Cardiac atrium fibroblast (primary cell): ENCODE measurements around the gene UTP6.

- RAMPAGE, long total RNA = no peak
These were observed 3.8 kb upstream of the TMIGD1 start for GRCh38 chr17:30337547-30338114.

GRCh38 chr17:30344065-30345404, 10.7 kb upstream of the TMIGD1 start:
- RAMPAGE, long total RNA = no peak

- RAMPAGE, long total RNA = no peak
These were observed 11.8 kb upstream of the TMIGD1 start for GRCh38 chr17:30345487-30346190.

- RAMPAGE, long total RNA = no peak
These were observed 10.3 kb upstream of the GOSR1 start for GRCh38 chr17:30466851-30467294.

DNA sequence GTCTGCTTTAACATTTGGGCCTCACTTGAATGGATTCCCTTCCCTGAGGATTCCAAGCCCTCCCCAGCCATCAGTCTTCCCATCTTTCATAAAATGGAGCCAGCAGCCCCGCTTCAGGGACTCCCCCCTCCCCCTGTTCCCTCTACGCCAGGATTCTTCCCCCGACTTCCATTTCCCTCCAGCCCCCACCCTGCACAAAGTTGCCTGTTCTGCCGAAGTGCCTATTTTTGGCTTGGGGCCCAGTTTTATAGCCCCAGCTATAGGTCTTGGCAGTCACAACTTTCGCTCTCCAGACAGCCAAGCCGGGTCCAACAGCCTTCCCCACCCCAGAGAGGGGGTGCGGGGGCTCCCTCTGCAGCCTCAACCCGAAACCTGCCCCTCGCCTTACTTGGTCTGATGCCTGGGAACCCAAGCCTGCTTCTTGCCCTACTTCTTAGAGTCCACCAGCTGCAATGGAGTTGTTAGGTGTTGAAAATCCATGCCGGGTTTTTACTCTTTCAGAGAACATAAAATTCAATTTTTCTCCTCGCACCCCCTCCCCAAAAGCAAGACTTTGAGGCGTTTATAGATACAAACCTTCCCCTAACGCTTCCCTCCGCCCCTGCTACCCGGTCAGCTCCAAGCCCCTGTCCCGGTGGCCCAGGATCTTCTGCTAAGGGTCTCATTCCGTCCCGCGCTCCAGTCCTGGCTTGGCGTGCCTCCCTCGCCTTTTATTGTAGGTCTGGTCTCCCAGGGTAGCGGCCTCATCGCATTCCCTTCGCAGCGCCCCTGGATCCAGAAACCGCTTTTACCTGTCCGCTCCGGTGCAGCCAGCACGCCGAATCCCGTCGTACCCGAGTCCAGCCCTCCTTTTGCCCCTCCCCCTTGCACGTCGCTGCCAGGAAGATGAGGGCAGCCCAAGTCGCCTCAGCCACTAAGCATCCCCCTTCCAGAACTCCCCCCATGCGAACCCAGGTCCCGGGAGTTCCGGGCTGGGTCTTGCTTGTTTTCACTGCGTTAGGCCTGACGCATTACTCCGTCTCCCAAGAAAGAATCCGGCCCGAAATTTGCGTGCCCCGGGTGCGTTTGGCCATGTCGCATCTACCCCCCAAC, 116.6 kb downstream of the CRLF3 start:
- RAMPAGE, long total RNA = no peak

DNA sequence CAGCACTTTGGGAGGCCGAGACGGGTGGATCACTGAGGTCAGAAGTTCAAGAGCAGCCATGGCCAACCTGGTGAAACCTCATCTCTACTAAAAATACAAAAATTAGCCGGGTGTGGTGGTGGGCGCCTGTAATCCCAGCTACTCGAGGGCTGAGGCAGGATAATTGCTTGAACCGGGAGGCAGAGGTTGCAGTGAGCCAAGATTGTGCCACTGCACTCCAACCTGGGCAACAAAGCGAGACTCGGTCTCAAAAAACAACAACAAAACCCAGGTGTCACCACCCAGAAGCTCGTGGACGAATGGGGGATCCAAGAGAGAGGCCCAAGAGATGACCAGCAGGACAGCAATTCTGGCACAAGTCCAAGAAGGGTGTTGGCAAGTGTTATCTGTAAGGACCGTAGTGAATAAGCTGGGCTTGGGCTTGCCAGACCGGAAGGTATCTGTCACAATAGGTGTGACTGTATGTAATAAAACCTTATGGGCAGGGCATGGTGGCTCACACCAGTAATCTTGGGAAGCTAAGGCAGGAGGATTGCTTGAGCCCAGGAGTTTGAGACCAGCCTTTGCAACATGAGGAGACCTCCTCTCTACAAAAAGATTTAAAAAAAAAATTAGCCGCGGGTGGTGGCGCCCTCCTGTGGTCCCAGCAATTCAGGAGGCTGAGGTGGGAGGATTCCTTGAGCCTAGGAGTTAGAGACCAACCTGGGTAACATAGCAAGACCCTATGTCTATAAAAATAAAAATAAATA, 1.2 kb upstream of the CRLF3 start:
- RAMPAGE, long total RNA = no peak

DNA sequence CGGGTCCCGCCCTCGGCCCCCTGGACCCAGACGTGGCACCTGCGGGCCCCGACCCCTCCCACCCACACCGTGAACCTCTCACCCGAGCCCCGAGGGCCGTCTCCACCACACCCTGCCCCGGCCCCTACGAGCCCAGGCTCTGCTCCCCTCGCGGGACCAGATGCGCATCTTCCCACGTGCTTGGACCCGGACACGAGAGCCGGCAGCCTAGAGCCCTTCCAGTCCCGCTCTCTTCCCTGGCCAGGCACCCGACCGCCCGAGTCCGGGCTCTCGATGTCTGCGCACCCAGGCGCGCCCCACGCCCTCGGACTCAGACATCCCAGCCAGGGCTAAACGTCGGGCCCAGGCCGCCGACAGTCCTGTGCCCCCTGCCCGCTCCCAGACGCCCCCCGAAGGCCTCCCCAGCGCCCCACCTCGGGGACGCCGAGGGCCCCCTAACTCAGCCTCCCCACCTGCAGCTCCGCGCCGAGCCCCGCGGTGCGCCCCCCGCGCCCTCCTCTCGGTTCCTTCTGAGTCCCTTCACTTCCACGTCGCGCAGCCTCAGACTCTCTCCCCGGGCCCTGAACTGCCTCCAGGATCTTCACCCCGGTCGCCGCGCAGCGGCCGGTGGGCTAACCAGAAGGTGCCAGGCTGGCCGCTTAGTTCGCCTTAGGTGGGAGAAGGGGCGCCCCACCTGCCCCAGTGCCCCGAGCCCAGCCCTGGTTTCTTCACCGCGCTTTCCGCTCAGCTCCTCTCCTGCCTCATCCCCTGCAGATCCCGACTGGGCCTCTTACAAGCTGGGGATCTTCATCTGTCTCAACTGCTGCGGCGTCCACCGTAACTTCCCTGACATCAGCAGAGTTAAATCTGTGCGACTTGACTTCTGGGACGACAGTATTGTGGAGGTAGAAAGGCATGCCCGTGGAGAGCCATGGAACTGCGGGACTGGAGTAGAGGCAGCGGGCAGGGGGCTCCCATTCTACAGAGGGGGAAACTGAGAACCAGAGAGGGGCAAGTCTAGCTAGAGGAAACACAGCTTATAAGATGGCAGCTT, 758 bp downstream of the ADAP2 start:
- RAMPAGE, long total RNA = no peak

DNA sequence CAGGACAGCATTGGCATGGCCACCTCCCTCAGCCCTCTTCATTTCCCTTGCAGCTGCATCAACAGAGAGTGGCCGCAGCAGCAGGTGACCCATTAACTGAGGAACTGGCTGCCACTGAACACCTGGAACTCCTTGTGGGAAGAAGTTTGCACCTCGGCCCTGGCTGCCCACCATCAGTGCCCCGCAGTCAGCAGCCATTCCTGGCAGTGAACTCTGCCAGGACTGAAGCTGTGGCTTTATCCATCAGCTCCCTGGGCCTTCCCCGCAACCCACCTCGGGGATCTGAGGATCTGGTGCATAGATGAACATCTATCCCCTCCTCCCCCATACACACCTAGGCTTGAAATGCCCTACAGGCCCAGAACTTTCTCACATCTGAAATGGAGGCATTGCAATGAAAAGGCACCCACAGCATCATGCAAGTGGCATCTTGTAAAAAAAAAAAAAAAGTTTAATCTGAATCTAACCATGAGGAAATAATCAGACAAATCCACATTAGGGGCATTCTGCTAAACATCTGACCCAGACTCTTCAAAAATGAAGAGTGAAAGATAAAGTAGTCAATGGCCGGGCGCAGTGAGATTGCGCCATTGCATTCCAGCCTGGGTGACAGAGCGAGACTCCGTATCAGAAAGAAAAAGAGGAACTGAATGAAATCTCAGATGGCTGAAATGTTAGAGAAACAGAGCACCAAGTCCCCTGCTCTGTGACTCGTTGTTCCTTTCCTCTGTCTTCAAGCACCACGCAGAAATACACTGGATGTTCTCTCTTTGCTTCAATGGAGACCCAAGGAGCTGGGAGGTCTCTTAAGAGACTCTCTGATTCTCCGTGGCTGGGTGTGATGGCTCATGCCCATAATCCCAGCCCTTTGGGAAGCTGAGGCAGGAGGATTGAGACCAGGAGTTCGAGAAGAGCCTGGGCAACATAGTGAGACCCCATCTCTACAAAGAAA, 12.8 kb upstream of the RNF135 start:
- RAMPAGE, long total RNA = no peak

DNA sequence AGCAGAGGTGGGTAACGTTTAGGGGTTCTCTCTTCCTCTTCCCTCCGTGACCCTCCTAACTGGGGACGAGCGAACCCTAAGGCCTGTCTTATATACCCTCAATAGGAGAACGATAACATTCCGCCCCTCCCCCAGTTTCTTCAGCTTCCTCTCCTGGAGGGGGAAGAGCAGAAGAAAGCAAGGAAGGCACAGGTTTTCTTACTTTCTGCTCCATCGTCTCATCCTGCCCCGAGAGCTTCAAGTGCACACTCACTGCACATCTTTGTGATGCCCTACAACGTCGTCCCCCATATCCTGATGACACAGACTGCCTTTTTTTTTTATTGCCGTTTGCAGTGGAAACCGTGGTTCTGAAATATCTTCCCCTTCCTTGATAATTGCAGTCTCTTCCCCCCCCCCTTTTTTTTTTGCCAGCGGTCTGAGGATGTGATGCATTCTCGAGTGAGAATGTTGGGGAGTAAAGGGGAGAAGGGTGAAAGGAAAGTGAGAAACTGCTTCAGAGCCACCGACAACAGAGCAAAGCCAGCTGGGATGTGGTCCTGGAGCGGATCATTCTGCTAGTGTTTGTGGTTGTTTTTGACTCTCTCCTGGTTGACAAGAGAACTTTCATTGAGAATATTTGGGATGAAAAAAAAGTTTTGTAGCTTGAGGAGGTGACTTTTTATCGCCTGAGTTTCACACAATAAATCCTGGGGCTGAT, 1.1 kb downstream of the NF1 start:
- RAMPAGE, long total RNA = no peak

DNA sequence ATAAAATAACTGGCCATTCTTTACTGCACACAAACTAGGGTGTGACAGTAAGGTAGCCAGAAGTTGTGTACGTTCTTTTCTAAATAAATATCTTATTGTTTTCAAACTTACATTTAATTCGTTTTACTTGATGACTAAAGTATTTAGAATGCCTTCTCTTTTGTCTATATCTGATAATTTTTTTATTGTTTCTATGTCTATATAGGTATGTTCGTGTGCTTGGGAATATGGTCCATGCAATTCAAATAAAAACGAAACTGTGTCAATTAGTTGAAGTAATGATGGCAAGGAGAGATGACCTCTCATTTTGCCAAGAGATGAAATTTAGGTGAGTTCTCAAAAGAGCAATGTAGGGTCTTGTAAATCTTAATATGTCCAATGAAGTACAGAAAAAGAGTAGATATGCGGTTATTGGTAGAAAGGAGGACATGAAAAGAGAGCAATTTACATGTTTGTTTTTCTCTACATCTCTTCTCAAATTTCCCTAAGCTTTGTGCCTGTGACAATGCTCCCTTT, 66.9 kb downstream of the OMG start:
- RAMPAGE, long total RNA = no peak

DNA sequence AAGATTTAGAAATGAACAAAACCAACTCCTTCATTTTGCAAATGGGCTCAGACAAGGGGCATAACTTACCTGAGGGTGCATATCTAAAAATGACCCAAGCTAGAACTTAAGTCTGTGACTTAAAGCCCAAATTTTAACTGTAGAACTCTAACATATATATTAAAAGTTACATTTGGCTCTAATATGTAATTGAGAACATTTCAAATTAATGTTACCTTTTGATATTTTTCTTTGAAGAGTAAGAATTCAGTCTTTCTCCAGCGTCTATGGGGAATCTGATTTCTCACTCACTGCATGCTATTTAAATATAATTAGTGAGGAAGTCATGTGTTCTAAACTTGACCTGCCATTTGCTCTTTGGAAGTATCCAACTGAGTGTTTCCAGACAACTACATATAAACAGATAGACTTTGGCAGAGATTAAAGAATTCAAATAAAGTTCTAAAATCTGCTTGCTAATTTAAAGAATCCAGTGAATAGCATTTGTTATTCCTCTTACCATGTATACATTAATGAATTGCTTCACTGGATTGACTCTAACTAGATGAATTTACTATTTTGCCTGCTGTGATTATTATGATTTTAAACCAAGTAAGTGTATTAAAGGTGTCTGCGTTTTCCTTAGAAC, 23.6 kb downstream of the OMG start:
- RAMPAGE, long total RNA = no peak

GRCh38 chr17:31416263-31416978, 24.9 kb downstream of the RAB11FIP4 start:
- RAMPAGE, long total RNA = no peak

GRCh38 chr17:31550348-31550825, 158.9 kb downstream of the RAB11FIP4 start:
- RAMPAGE, long total RNA = no peak

GRCh38 chr17:31562483-31563048, 171.1 kb downstream of the RAB11FIP4 start:
- RAMPAGE, long total RNA = no peak

DNA sequence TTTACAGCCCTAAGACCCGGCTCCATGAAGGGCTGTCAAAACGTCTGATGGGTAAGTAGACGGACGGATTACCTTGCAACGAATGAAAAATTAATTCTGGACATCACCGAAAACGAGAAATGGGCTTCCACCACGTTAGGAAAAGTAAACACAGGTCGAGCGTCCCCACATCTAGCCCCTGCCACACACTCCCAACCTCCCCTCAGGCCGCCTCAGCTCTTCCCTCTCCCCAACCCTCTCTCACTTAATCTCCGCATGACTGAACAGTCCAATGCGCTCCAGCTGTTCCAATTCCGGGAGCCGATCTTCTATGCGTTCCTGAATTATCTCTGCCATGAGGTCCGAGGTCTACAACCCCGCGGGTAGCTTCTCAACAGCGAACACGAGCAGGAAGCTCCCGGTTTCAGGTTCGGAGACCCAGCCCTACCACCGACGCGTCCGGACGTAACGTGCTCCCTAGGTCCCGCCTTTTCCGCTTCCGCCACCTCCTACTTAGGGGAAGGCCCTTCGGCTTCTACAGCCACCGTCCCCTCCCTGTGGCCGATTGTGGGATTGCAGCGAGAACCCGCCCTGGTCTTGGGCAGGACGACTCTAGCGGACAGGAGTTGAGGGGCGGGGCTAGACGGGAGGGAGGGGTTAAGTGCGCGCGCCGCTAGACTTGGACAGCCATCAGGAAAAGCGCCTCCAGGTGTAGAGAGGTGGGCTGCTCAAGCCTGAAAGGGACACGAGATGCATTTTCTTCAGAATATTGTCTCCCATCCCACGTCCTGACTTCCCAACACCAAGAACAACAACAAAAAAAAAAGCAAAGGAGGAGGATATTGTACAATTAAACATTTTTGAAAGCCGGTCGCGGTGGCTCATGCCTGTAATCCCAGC, at the start of gene UTP6:
UTP6 (minus strand) TSS at position 417 of the 879 bp plus-strand sequence.
- RAMPAGE, long total RNA = no peak

- RAMPAGE, long total RNA = no peak
These were observed 31.8 kb upstream of the LRRC37B start for GRCh38 chr17:31975338-31975865.

GRCh38 chr17:31998500-31999082, 8.6 kb upstream of the LRRC37B start:
- RAMPAGE, long total RNA = no peak

GRCh38 chr17:32085230-32085526, 57.1 kb upstream of the RHOT1 start:
- RAMPAGE, long total RNA = no peak

DNA sequence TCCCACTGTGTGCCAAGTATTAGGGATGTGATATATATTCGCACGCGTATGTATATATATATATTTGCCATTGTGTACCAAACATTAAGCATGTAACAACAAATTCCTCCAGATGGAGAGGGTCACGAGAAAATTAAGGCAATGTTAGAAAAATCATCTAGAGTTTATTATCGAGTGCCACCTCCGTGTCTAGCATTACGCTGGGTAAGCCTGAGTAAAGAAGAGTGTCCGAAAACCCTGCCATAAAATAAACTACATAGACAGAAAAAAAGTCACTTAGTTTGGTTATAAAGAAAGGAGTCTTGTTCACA, 690 bp upstream of the RHOT1 start:
- RAMPAGE, long total RNA = no peak

GRCh38 chr17:32382392-32383341, 32.7 kb downstream of the ZNF207 start:
- RAMPAGE, long total RNA = no peak